Colon Carcinoma Metastatic in the Brain (tissue), 2 donors: ENCODE measurements around the gene CYP2A6.

DNA sequence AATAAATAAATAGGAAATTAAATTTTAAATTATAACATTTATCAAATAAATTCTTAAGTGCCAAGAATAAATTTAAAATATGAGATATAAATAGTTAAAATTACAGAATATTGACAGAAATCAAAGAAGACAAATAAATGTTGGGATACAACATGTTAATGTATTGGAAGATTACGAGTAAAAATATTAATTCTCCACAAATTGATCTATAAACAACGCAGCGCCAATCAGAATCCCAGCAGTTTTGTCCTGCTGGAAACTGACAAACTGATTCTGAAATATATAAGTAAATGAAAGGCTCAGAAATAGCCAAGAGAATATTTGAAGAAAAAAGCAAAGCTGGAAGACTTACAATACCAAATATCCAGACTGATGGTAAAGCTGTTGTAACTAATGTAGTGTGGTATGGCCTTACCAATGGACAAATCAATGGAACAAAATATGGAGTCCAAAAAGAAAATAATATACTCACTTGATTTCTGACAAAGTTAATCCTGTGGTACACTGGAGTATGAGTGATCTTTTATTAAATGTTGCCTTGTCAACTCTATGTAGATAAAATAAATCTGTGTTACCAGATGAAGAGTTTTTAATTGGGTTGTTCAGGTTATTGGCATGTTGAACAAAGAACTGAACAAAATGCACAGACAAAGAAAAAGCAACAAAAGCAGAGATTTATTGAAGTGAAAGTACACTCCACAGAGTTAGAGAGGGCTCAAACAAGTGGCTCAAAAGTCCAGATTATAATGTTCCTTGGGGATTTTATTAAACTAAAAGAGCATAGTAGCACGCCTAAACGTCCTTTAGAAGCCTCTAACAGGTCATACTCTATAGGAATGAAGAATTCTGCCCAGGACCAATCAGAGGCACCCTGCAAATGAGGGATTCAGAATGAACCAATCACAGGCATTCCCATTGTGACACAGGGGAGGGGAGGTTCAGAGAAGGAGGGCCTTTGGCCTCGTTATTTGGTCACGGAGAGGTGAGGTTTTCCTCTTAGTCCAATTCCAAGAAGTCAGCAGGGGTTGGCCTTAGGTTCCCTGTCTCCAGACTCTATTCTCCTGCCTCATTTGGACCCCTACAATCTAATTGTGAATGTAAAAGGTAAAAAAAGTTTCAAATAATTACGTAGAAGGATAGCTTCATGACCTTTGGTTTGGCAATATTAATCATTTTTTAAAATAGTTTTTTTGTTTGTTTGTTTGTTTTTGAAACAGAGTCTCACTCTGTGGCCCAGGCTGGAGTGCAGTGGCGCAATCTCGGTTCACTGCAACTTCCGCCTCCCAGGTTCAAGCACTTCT, 12.7 kb downstream of the PSMC4 start:
- PRO-cap, 2 experiments = no peak in any of the 2 experiments

DNA sequence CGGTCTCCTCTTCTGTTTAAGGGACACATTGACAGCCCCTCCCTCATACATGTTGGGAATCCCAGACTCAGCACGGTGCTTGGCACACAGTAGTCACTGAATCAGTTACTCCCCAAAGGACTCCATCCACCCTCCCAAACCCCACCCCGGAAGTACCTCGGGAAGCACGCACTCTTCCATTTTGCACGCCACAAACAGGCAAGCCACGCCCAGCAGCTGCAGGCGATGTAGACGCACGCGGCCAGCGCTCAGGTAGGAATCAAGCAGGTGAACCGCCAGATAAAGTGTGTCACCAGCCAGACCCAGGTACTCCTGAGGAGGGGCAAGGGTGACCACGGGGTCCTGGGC, 2.2 kb downstream of the CCNP start:
- PRO-cap, 2 experiments = peak in 1 of 2 experiments; most common plus-strand start position 255 of the sequence (in 1)

- PRO-cap, 2 experiments = no peak in any of the 2 experiments
Measured at GRCh38 chr19:40229192-40230125, 3.0 kb upstream of the CCNP start.

GRCh38 chr19:40355873-40356399, 7.4 kb downstream of the PLD3 start:
- PRO-cap, 2 experiments = no peak in any of the 2 experiments

DNA sequence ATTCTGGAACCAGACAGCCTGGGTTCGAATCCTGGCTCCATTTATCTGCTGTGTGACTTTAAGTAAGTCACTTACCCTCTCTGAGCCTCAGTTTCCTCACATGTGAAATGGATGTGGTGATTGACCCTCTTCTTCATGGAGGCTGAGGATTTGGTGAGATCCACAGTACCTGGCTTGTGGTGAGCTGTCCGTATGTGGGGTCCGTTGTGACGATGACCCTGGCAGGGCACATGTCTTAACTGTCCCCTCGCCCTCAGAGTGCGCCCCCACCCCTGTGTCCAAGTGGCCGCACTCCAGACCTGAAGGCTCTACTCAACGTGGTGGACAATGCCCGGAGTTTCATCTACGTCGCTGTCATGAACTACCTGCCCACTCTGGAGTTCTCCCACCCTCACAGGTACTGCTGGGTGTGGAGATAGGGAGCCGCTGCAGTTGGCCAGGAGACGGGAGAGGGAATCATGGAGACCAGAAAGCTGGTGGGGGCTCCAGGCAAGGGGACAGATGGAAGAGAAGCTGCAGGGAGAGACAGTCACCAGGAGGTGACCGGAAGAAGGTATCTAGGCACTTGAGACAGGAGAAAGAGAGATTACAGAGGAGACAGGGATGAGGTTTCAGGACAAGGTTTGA, 15.6 kb downstream of the HIPK4 start:
- PRO-cap, 2 experiments = no peak in any of the 2 experiments

GRCh38 chr19:40414687-40415249, 1.6 kb upstream of the PRX start:
- PRO-cap, 2 experiments = no peak in any of the 2 experiments

DNA sequence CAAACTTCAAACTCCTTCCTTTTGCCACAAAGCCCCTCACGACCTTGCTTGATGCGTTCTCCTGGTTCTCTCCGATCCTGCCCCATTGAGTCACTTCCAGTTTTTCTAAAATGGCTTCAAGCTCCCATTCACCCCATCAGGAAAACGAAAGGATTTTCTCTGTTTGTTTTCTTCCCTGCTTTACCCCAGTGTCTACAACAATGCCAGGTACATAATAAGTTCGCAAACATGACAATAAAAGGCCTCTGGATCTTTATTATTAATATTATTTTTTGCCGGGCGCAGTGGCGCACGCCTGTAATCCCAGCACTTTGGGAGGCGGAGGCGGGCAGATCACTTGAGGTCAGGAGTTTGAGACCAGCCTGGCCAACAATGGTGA, 862 bp upstream of the SERTAD3 start:
- PRO-cap, 2 experiments = no peak in any of the 2 experiments

DNA sequence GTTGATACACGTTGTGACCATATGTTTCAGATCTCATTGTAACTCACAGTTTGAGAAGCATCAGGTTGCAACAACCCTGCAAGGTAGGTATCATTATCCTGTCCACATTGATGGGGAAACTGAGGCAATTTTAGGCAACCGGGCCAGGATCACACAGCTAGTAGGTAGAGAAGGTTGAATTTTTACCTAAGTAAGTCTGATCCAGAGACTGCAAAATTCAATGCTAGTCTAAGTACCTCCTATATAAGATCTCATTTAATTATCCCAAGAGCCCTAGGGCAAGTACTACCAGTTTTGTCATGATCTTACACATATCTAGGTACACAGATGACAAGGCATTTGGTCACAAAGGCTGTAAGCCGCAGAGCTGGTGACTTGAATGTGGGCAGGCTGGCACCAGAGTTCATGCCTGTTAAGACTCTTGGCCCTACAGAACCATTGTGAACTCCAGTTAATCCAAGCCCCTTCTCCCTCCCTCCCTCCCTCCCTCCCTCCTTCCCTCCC, 2.4 kb downstream of the BLVRB start:
- PRO-cap, 2 experiments = no peak in any of the 2 experiments

- PRO-cap, 2 experiments = no peak in any of the 2 experiments
Measured at GRCh38 chr19:40597855-40598973, 3.0 kb upstream of the LTBP4 start.

- PRO-cap, 2 experiments = peak in 2 of 2 experiments; most common plus-strand start chr19:40604242 (in 1); most common minus-strand start chr19:40604018 (in 2)
Measured at GRCh38 chr19:40603390-40604466, 2.6 kb downstream of the LTBP4 start.

GRCh38 chr19:40604467-40605132, 3.4 kb downstream of the LTBP4 start:
- PRO-cap, 2 experiments = no peak in any of the 2 experiments

DNA sequence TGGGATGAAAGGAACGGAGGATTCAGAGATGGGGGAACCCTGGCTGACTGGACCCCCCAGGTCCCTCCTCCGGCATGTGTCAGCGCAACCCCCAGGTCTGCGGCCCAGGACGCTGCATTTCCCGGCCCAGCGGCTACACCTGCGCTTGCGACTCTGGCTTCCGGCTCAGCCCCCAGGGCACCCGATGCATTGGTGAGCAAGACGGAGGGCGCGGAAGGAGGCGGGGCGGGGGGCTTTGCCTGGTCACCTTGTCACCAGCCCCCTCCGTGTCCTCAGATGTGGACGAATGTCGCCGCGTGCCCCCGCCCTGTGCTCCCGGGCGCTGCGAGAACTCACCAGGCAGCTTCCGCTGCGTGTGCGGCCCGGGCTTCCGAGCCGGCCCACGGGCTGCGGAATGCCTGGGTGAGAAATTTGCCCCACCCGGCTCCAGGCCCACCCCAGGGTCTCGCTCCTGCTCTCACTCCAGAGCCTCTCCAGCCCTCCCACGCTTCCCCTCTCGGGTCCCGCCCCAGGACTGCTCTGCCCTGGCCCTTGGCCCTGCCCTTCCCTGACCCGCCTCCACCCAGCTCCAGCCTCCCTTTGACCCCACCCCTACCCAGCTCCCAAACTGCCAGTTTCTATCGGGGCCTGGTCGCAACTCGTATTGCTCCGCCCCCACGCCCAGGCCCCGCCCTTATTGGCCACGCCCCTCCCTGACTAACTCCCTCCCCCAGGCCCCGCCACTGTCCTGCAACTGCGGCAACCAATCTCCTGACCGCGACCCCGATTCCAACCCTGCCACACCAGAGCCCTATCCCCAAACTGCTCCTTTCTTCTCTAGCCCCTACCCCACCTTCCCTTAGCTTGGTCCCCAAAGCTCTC, 8.5 kb downstream of the LTBP4 start:
- PRO-cap, 2 experiments = peak in 2 of 2 experiments; most common plus-strand start position 712 of the sequence (in 1); most common minus-strand start position 516 of the sequence (in 2)

- PRO-cap, 2 experiments = peak in 2 of 2 experiments; most common plus-strand start chr19:40615193 (in 1); most common minus-strand start chr19:40614978 (in 2)
Measured at GRCh38 chr19:40614542-40615305, 13.6 kb downstream of the LTBP4 start.

GRCh38 chr19:40623297-40624468, 22.5 kb downstream of the LTBP4 start:
- PRO-cap, 2 experiments = no peak in any of the 2 experiments

DNA sequence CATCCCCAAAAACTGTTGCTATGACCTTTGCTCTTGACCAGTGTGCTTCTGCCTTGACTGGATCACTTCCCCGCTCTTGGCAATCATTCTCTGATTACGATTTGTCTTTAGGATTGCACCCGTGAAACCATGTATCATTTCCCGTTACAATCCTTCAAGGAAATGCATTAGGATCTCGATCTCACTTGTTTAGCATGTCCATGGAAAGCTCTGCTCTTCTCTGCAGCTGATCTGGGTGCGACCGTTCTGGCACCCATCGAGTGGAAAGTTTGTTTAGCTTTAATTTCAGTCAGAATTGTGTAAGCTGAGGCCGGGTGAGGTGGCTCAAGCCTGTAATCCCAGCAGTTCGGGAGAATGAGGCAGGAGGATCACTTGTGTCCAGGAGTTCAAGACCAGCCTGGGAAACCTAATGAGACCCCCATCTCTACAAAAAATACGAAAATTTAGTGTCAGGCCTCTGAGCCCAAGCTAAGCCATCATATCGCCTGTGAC, 30.9 kb downstream of the NUMBL start:
- PRO-cap, 2 experiments = no peak in any of the 2 experiments

GRCh38 chr19:40685020-40686071, 5.1 kb downstream of the NUMBL start:
- PRO-cap, 2 experiments = no peak in any of the 2 experiments

GRCh38 chr19:40741758-40742758, 8.2 kb downstream of the ACTMAP start:
- PRO-cap, 2 experiments = no peak in any of the 2 experiments

GRCh38 chr19:40777004-40778131, 679 bp upstream of the RAB4B start:
- PRO-cap, 2 experiments = peak in 2 of 2 experiments; most common plus-strand start chr19:40777619 (in 1); most common minus-strand start chr19:40778024 (in 2)

- PRO-cap, 2 experiments = no peak in any of the 2 experiments
Measured at GRCh38 chr19:40850130-40850934, at the start of gene CYP2A6. CYP2A6 (minus strand) TSS chr19:40850447.

- PRO-cap, 2 experiments = no peak in any of the 2 experiments
Measured at GRCh38 chr19:40954837-40955094, 36.3 kb upstream of the CYP2B6 start.